ENCODE data around the gene PLD5.

DNA sequence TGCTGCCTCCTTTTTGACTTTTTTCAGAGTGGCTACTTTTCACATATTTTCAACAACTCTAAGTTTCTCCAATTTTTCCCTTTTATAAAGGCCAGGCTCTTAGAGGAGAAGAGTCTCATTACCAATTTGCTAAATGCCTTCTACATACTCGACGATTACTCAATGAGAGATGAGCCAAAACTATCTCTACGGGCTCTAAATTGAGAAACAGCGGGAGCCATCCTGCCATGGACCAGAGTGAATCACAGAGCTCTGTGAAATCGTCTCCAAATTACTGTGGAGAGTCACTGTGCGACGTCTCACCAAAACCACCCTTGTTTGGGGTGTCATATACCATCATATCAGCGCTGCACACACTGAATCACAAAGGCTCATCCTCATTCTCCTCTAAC, 44.6 kb downstream of the NID1 start:
- RRBS, result no CpG with 5 or more reads among the region's 8 CpGs

- RRBS, result no CpG with 5 or more reads among the region's 10 CpGs
Observed at GRCh38 chr1:236083491-236084615, 19.0 kb upstream of the NID1 start.

- RRBS, result 97% methylated on average over 1 of the region's 8 CpGs
Observed at GRCh38 chr1:236164131-236164830, 21.9 kb downstream of the GPR137B start.

DNA sequence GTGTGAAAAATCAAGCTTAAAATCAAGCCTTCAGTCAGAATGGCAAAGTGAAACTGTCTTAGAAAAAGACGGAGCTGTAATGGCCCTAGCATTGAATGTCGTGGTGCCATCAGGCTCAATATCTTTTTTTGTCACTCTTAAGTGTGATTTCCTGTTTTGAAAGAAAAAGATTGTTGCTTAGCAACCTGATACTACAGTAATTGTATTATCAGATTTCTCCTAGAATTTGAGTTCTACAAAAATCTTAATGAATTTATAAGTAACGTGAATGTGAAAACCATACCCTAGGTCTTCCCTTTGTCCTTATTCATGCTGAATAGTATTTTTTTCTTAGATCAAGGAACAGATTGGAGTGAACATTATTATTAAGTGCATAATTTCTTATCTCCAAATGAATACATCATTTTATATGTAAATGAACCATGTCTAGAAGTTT, 22.2 kb downstream of the EDARADD start:
- RRBS, result no CpG with 5 or more reads among the region's 3 CpGs

DNA sequence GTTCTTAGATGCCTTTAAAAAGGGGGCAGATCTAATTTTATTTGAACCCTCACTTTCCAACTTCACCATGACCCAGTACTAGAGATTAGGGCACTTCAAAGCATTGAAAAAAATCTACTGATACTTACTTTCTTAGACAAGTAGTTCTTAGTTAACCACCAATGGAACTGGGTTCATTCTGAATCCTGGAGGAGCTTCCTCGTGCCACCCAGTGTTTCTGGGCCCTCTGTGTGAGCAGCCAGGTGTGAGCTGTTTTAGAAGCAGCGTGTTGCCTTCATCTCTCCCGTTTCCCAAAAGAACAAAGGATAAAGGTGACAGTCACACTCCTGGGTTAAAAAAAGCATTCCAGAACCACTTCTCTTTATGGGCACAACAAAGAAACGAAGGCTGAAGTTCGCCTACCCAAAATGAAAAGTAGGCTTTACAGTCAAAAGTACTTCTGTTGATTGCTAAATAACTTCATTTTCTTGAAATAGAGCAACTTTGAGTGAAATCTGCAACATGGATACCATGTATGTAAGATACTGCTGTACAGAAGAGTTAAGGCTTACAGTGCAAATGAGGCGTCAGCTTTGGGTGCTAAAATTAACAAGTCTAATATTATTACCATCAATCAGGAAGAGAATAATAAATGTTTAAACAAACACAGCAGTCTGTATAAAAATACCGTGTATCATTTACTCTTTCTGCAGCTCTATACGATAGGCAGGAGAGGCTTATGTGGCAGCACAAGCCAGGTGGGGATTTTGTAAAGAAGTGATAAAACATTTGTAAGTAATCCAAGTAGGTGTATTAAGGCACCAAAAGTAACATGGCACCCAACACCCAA, 26.4 kb downstream of the LGALS8 start:
- RRBS, result no CpG with 5 or more reads among the region's 8 CpGs

DNA sequence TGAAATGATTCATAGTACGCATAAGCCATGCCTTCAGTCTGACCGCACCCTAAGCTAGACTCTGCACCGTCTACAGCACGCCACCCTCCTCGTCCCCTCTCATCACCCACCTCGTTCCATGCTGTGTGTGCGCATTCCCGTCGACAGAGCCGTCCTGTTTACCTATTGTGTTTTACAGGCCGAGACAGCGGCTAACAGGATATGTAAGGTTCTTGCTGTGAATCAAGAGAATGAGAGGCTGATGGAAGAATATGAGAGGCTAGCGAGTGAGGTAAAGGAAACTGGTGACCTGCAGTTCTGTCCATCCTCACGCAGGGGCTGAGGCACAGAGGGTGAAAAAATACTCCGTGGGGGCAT, 50.6 kb downstream of the ACTN2 start:
- RRBS, result no CpG with 5 or more reads among the region's 15 CpGs

GRCh38 chr1:236744402-236744844, 50.7 kb upstream of the MTR start:
- RRBS, result no CpG with 5 or more reads among the region's 21 CpGs

- RRBS, result no CpG with 5 or more reads among the region's 14 CpGs
Observed at GRCh38 chr1:236978698-236979148, 25.5 kb downstream of the MT1HL1 start.

DNA sequence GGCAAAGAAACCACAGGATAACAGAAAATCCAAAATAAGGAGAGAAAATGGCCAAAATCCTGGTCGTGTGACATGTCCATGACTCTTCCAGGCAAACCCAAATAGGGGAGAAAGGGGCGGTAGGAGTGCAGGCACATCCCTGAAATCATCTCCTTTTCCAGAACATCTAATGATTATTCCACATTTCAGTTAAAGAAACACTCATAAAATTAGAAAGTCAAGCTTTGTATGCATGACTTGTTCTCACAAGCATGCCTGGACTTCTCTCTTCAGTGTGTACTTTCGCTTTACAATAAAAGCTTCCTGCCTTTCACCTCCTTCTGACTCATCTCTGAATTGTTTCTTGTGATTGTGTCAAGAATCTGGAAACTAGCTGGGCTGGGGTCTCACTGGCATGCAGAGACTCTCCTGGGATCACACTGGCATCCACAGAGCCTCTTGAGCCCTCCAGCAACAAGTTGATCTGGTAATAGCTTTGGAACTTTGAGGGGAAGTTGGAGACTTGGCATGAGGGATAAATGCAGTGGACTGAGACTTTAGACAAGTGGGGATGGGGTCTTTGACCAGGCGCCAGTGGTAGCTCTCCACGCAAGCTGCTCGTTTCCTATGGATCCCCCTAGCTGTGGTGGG, 171.5 kb upstream of the ZP4 start:
- RRBS, result no CpG with 5 or more reads among the region's 6 CpGs

- RRBS, result no CpG with 5 or more reads among the region's 5 CpGs
Observed at GRCh38 chr1:238590142-238590524, 699.4 kb upstream of the ZP4 start.

GRCh38 chr1:238647746-238648585, 738.4 kb upstream of the CHRM3 start:
- RRBS, result no CpG with 5 or more reads among the region's 4 CpGs

GRCh38 chr1:239629067-239629682, 242.8 kb downstream of the CHRM3 start:
- RRBS, result no CpG with 5 or more reads among the region's 32 CpGs

GRCh38 chr1:241934044-241934567, 23.5 kb upstream of the BECN2 start:
- RRBS, result no CpG with 5 or more reads among the region's 10 CpGs

GRCh38 chr1:242098976-242099310, 100.0 kb upstream of the MAP1LC3C start:
- RRBS, result no CpG with 5 or more reads among the region's 1 CpG

- RRBS, result 9% methylated on average over 55 of the region's 138 CpGs
Observed at GRCh38 chr1:242523857-242525073, at the start of gene PLD5. TSS of gene PLD5 (minus strand) at chr1:242524697.

DNA sequence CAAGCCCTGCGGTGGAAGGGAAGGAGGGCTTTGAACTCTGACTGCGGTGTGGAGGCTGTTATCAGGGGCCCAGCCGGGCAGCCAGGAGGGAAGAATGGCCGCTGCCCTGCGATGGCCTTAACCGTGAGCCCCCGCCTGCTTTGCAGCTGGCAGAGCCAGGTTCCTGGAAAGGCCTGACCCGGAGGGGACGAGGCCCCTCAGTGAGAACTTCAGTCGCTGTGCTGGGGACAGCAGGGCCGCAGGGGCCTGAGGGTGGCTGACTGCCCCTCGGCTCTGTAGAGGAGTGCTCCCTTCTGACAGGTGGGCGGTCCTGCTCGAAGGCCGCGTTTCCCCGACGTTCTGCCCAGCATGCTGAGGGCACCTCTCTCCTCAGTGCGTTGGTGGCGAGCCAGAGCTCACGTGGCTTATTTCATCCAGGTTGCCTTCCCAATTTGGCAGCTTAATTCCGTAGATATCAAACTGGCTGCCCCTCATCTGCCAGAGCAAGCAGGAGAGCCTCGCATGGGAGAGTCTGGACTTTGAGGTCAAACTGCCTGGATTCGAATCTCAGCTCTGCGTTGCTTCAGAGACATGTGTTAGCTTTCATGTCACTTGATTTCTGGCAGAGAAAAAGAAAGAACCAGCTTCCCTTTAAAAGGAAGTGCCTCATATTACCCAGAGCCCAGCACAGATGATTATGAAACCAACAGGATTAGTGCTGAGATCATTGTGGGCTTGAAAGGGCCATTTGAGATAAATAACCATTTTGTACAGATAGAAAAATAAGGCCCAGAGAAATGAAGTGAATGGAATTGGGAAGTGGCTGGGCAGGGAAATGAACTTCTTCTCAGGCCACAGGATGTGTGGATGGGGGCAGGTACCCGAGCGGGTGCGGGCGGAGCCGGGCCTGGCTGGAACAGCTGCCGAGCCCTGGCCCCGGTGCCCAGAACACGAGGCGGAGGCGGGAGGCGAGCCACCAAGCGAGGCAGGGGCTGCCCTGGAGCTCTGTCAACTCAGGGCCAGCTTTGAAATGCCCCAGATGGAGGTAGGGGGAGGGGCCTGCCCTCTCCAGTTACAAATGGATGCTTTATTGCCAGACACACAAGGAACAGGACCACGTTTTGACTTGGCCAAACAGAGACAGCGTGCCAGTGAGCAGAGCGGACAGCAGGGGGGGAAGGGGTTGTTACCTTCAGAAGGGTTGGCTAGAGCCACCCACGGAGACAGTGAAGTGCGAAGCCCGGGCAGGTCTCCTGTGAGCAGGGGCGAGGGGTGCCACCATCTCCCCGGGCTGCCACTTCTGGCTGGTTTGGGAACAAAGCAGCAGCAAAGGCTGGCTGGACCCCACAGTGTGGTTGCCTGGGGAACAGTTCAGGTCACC, 240.0 kb downstream of the SDCCAG8 start:
- RRBS, result 95% methylated on average over 7 of the region's 45 CpGs

DNA sequence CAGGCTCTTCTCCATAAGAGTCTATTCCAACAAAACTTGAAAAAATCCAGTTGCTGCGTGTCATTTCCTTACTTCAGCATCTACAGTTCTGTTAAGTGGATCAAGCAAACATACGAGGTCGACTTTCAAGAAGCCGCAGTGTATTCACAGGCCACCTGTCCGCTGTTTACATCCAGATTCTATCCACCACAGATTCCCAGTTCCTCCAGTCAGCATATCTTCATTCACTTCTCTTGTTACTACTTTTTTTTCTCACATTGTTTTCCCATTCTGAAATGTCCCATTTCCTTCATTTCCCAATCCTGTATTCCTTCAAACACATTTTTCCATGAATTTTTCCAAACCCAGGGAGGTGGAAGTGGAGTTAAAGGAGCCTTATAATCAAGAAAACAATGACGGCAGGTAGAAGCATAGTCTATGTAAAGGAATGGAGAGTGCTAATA, 281.8 kb downstream of the SDCCAG8 start:
- RRBS, result no CpG with 5 or more reads among the region's 6 CpGs

DNA sequence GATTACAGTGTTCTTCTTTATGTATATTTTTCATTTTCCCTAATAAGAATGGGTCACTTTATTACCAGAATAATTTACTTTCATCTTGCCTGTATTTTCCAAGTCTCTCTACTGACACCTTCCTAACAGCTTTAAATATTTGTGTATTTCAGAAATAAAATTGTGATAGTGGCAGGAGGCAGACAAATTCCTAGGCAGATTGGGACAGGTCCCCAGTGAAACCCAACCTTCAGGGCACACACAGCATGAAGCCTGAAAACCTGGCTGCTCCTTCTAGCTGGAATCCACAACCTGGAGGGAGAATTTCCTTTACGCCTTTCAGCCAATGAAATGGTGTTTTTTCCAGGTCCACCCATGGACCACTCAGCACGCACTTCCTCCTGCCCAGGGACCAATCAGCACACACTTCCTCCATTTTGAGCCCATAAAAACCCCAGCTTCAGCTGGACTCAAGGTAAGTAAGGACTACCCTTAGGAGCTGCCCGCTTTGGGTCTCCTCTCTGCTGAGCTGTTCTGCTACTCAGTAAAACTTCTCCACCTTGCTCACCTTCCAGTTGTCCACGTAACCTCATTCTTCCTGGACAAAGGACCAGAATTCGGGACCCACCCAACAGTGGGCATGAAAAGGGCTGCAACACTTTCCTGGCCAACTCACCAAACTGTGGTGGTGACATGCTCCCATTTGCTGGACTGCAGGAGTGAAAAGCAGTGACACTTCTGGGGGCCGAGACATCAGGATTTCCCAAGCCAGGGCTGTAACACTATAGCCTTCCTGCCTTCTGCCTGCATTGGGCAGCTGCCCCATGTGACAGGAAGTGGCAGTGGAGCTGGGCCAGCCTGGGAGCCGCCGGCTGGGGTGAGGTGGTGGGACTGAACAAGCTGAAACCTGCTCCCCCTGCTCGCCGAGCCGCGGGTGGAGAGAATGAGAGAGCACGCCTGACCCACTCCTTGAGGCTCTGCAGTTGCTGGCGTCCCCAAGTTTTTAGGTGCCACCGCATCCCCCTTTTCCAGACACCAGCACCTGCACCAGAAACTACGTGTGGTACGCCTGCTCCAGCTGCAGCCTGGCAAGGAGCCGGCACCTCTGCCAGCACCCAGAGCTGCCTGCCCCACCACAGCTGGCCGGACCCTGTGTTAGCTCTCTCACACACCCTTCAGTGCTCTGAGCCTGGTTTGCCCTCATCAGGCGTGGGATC, 119.8 kb downstream of the AKT3 start:
- RRBS, result 96% methylated on average over 2 of the region's 20 CpGs

DNA sequence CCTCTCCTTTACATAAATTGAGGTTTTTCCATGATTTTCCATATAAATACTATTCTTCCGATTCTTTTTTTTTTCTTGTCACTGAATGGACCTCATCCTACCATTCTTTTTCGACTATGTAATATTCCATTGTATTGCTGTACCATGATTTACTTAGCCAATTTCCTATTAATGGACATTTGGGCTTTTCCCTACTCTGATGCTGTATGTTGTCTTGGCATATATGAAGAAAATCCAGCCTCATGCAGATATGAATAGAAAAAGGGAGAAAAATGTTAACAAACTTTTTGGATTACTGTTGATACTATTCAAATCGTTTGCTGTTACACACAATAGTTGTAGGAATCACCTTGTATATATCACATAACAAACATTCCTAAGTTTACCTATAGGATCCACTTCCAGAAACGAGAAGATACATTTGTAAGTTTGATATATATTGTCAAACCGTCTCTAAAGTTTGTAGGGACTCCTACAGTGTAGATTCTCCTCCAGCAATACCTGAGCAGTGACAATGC, 71.1 kb downstream of the AKT3 start:
- RRBS, result no CpG with 5 or more reads among the region's 5 CpGs

DNA sequence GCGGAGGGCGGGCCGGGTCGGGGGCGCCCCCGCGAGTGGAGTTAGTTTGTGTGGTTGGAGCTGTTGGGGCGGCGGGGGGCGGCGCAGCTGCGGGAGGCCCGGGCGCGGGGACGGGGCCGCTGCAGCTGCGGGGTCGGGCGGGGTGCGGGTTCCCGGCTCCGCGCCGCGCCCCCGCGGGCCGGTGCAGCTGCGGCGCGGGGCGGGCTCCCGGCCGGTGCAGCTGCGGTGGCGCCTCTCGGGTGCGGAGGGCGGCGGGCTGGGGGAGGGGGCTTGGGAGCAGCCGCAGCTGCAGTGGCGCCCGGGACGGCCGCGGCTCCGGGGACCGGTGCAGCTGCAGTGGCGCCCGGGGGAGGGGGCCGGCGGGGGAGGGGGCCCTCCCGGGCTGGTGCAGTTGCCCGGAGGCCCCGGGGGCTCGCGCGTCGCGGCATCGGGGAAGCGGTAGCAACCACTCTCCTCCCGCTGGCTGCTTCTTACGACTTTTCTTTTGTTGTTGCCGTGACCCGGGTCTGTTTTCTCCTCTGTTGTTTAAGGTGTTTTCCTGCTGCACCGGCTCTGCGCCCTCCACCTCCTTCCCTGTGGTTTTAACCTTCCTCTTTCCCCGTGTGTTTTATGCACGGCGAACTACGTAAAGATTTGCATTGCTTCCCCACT, 1.9 kb upstream of the ZBTB18 start:
- RRBS, result 5% methylated on average over 39 of the region's 73 CpGs

All from OVCAR3 (cell line).